Colic lymph node (tissue), 1 donor: Measurements from ENCODE around the genes RNF186, FAM43B and RAP1GAP.

- PRO-cap, result no peak
Measured at GRCh38 chr1:19814527-19815570, at the start of gene RNF186. Gene RNF186, minus strand, starts transcription at chr1:19815283.

DNA sequence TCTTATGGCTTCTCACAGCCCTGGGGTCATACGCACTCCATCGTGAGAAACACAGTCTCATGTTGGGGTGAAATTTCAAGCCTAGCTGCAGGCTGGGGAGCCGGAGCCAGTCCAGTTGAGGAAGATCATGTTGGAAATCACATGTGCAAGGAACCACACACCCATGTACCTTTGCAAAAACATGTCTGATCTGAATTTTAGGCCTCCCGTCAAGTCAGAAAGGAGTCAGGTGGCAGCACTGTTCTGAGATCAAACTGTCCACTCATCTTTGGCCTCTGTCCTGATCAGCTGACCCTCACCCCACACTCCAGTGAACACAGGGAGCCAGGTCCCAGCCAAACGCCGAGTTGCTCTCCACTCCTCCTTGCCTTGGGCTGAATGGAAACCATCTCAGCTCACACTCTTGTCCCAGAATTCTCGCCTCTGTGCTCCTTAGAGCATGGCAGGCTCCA, 4.5 kb upstream of the RNF186 start:
- PRO-cap, result no peak

- PRO-cap, result no peak
Measured at GRCh38 chr1:19988316-19988612, 8.8 kb upstream of the PLA2G2A start.

- PRO-cap, result no peak
Measured at GRCh38 chr1:20184533-20184931, 1.4 kb upstream of the UBXN10 start.

- PRO-cap, result no peak
Measured at GRCh38 chr1:20186245-20186325, 189 bp downstream of the UBXN10 start.

GRCh38 chr1:20282554-20283077, 8.1 kb upstream of the VWA5B1 start:
- PRO-cap, result no peak

GRCh38 chr1:20323097-20323648, 32.5 kb downstream of the VWA5B1 start:
- PRO-cap, result bidirectional peak, plus-strand start at chr1:20323416, minus-strand start at chr1:20323253

- PRO-cap, result unidirectional peak, minus-strand start at chr1:20552128
Measured at GRCh38 chr1:20551784-20552276, 543 bp upstream of the FAM43B start.

GRCh38 chr1:20552277-20552938, at the start of gene FAM43B:
Gene FAM43B, plus strand, starts transcription at chr1:20552573.
- PRO-cap, result no peak

- PRO-cap, result no peak
Measured at GRCh38 chr1:20985792-20986419, 190.8 kb downstream of the EIF4G3 start.

- PRO-cap, result bidirectional peak, plus-strand start at chr1:21293309, minus-strand start at chr1:21293168; unidirectional peak, plus-strand start at chr1:21293559
Measured at GRCh38 chr1:21292984-21294162, 3.1 kb upstream of the ECE1 start.

GRCh38 chr1:21338885-21339072, 48.5 kb upstream of the ECE1 start:
- PRO-cap, result no peak

- PRO-cap, result no peak
Measured at GRCh38 chr1:21440735-21441158, 810 bp downstream of the NBPF3 start.

- PRO-cap, result no peak
Measured at GRCh38 chr1:21620305-21621010, 48.7 kb downstream of the RAP1GAP start.

DNA sequence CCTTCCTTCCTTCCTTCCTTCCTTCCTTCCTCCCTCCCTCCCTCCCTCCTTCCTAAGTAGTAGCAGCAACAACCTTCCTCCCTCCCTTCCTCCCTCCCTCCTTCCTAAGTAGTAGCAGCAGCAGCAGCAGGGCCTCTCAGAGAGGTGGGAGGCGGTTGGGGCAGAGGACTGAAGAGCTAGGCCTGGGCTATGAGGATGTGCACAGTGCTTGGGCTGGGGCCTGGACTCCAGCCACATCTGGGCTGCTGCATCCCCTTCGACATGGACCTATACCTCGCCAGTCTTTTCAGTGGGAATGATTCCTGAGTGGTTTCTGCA, 15.6 kb downstream of the RAP1GAP start:
- PRO-cap, result no peak

DNA sequence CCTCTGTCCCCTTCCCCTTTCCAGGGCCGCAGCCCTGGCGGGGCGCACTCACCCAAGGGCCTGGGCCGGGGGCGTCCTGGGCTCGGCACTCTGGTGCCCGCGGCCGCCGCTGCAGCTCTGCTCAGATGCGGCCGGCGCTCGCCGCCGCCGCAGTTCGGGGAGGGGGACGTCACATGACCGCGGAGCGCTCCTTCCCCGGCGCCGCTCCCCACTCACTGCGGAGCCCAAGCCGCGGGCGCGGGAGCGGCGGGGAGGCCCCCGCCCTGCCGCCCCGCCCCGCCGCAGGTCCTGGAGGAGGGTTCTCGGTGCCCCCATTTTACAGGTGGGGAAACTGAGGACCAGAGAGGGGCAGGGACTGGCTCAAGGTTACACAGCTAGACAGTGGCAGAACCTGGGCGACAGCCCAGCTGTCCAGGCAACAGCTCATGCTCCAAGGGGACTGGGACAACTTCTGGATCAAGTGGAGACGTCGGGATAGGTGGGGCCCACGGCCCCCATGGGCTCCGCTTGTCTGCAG, at the start of gene RAP1GAP:
TSS of gene RAP1GAP (minus strand) at position 156 of the 517 bp plus-strand sequence.
- PRO-cap, result no peak

DNA sequence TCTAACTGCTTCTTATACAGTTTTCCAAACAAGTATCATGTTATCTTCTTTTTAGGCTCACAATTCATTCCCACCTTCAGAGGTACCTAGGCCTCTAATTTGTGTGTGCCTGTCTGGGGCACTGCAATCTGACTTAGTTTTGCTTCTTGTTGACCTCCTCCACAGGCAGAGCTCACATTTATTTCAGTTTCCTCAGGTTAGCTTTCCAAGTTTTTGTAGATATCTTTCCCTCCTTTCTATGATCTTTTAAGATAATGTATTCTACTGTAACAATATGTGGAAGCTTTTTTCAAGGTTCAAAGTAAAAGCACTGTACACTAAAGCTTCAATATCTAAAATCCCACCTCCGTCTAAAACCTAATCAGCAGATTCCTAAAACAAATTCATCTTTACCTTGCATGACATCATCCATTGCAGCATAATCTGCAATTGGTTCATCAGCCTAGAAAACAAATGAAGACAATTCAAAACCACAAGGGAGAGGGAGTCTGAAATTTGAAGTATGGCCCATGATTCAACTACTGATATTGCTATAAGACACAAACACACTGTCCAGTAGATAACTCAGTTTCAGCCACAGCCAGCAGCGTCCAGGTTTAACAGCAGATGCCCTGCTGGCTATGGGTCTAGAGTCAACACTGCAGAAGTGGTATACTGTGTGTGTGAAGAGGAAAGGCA, 17.8 kb upstream of the RAP1GAP start:
- PRO-cap, result no peak

- PRO-cap, result no peak
Measured at GRCh38 chr1:21746974-21747416, 36.0 kb downstream of the USP48 start.

- PRO-cap, result no peak
Measured at GRCh38 chr1:21764527-21765593, 18.1 kb downstream of the USP48 start.

DNA sequence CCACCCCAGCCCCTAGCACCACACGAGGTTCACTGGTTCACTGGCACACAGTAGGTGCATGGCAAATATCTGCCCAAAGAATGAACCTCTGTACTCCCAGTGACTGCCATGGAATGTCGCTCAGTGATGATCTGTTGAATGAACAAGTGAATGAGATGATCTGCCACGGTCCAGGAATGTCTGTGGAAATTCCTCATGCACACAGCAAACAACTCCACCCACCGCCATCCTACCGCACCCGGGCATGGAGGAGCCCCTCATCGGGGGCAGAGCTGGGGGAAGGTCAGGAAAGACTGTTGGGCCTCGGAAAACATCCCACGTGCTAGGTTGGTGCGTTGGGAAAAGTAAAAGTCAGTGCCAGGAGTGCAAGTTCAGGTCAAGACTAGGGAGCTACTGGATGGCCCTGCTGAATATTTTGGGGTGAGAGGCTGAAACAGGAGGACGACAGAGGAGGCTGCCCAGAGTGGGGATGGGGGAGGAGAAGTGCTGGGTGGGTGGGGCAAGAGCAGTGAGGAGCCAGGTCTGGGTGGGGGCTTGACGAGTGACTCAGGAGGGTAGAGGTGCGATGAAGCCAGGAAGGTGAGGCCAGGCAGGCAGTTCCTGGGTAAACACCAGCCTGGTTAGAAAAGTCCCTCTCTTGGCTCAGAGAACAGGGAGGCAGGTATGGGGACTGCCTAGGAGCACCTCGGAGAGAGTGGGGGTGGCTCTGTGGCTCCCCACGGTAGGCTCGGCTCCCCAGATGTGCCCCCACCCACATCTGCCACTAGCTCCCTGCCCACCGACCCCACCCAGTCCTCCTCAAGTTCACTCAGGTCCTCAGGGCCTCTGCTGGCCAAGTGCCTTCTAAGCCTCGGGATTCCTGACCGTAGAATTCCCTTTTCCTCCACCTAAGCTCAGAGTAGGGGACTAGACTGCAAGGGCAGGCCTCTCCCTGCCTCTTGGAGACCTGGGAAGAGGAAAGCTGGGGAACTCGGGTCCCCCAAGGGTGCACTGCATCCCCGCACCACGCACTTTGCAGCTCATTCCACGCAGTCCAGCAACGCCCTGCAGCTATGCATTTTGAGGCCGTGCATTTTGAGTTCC, 1.3 kb downstream of the HSPG2 start:
- PRO-cap, result no peak